Spleen (tissue), 7 donors: ENCODE data around the gene ATP2A2.

- PRO-cap, 4 experiments = no peak in any of the 4 experiments
- RAMPAGE, long total RNA, 4 experiments = no peak in any of the 4 experiments
Measured at GRCh38 chr12:109460414-109461023, 16.6 kb downstream of the KCTD10 start.

DNA sequence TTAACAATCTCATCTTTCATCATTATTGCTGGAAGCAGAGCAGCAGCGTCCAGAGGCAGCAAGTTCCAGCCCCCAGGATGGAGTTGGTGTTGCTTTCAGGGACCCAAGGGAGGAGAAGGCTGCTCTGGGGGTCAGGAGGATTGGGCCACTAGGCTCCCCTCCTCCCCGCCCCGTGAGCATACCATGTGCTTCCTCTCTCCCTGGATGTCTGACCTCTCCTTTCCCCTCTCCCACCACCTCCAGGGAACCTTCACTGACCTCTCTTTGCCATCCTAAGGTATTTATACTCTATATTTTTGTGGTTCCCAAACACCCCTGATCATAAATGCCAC is 13.3 kb downstream of the KCTD10 start:
- PRO-cap, 4 experiments = no peak in any of the 4 experiments
- RAMPAGE, long total RNA, 4 experiments = no peak in any of the 4 experiments

- PRO-cap, 4 experiments = no peak in any of the 4 experiments
- RAMPAGE, long total RNA, 4 experiments = no peak in any of the 4 experiments
Measured at GRCh38 chr12:109489161-109489563, 11.7 kb downstream of the UBE3B start.

DNA sequence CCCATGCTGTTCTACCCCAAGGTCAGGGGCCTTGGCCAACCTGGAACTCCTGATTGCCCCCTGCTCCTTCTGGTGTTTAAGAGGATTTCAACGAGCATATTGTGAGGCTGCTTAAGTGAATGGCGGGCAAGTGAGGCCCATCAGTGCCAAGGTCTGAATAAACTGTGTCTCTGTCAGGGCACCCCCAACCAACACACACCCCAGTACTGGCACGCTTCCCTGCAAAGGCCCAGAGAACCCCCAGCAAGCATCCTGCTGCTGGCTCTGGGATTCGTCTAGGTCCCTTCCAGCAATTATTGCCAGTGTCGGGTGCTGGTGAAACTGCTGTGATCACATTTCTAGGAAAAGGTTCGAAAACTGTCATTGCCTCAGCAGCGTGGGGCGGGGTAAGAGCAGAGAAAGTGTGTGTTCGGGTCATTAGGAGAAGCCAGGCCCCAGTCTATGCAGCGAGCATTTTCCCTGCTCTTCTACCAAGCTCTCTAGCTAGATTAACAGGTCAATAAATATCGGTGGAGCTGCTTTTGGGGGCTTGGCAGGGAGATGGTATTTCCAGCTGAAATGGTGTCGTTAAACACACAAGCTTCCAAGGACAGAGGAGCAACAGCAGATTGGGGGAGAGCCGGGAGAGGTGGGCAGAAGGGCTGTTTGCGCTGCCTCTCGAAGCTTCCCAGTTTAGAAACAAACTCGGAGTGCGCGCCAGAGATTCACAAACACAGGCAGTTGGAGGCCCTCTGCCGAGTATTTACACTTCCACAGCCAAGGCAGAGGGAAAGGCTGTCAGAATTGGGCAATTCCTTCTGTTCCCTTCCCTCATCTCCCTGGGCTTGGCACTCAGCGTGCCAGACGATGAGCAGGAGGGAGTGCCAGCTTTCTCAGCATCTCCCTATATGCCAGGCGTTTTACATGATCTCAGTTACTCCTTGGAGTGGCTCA is 2.6 kb downstream of the FAM222A start:
- PRO-cap, 4 experiments = no peak in any of the 4 experiments
- RAMPAGE, long total RNA, 4 experiments = no peak in any of the 4 experiments

DNA sequence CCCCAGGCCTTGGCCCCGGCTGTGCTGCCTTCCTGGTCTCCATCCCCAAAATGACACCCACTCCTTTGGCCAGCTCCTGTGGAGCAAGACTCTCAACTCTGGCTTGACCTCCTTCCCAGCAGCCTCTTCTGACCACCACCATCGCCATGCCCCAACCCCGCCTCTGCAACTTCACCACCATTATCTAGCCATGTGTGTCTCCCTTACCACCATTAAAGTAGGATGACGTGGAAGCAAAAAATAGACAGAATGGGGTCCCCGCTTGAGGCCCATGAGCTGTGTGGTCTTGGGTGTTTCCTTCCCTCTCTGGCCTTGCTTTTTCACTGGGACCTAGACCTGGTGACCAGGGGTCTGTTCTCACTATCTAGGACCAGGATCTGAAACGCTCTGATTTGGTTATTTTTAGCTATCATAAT is 30.7 kb downstream of the FAM222A start:
- PRO-cap, 4 experiments = no peak in any of the 4 experiments
- RAMPAGE, long total RNA, 4 experiments = no peak in any of the 4 experiments

- PRO-cap, 4 experiments = peak in 2 of 4 experiments; most common plus-strand start chr12:109779619 (in 1)
- RAMPAGE, long total RNA, 4 experiments = no peak in any of the 4 experiments
Measured at GRCh38 chr12:109779234-109779781, 53.9 kb downstream of the TRPV4 start.

DNA sequence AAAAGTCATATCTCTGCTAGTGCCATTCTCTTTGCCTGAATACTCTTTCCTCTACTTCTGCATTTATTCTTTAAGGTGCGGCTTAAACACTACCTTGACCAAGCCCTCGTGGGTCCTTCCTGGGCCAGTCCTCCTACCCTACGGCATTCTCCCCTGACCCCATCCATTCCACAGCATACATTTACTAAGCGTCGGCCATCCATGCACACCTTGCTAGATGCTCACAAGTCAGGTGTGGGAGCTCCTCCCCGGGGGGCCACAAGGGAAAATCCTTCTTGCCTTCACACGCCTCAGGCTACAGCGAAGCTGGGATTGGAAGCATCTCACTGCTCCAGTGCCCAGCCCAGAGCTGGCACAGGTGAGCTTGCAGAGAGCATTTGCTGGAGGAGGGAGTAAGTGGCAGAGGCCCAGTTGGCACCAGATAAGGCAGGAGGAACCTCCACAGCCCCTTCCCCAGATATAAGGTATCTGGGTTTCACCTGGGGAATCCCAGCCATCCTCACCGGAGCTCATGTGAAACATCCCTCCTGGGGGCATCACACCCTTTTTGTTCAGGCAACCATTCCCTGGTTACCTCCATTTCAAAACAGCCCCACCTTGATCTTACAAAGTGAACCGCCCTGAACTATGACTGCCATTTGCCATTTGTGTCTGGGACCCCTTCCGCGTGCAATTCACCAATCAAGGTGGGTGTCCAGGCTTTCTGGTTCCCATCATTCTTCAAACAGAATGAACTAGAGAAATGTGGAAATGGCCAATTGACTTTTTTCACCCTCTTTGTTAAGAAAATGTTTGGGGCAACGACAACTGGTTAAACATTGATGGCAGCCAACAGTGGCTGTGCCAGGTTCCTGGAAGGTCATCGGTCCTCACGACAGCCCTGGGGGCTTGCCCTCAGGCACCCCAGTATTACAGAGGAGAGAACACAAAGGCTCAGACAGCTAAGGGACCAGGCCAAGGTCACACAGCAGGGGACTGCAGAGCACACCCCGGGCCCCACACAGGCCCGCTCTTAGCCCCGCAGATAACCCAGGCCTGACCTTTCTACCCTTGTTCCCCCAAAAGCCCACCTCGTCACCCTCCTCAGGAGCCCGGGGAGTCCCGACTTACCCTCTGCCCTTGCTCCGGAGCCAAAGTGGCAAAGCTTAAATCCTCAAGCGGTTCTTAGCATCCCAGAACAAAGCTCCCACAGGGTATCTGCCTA is 1.6 kb downstream of the TRPV4 start:
- PRO-cap, 4 experiments = no peak in any of the 4 experiments
- RAMPAGE, long total RNA, 4 experiments = no peak in any of the 4 experiments

- PRO-cap, 4 experiments = no peak in any of the 4 experiments
- RAMPAGE, long total RNA, 4 experiments = no peak in any of the 4 experiments
Measured at GRCh38 chr12:109864210-109864809, 16.0 kb downstream of the GLTP start.

DNA sequence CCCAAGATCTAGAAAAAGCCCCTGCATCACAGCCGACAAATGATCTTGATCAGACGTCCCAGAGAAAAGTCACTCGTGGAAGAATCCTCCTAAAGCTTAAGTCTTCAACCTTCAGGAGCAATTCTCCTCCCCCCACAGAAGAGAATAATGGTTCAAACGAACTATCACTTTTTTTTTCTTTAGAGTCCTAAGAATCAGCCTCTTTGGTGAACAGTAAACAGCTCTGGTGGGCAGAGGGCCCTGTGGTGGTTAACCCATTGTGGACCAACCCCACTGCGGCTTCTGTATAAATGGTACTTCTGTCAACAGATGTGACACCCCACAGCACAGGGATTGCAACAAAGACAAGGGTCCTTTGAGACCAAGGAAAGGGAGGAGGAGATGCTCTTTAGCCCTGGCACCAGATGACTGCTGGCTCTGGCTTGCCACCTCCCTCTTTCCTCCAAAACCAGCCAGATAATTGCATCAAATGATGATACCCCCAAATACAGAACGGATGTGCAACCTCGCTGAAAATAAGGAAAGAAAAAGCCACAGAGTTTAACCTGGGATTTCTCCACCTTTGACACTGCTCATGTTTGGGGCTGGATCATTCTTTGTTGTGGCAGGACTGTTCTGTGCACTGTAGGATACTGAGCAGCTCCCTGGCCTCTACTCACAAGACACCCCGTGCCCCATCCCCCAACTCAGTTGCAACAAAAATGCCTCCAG is 2.4 kb downstream of the GLTP start:
- PRO-cap, 4 experiments = no peak in any of the 4 experiments
- RAMPAGE, long total RNA, 4 experiments = no peak in any of the 4 experiments

GRCh38 chr12:109879120-109879786 is 1.1 kb downstream of the GLTP start:
- PRO-cap, 4 experiments = peak in 1 of 4 experiments; most common plus-strand start chr12:109879523 (in 1)
- RAMPAGE, long total RNA, 4 experiments = no peak in any of the 4 experiments

DNA sequence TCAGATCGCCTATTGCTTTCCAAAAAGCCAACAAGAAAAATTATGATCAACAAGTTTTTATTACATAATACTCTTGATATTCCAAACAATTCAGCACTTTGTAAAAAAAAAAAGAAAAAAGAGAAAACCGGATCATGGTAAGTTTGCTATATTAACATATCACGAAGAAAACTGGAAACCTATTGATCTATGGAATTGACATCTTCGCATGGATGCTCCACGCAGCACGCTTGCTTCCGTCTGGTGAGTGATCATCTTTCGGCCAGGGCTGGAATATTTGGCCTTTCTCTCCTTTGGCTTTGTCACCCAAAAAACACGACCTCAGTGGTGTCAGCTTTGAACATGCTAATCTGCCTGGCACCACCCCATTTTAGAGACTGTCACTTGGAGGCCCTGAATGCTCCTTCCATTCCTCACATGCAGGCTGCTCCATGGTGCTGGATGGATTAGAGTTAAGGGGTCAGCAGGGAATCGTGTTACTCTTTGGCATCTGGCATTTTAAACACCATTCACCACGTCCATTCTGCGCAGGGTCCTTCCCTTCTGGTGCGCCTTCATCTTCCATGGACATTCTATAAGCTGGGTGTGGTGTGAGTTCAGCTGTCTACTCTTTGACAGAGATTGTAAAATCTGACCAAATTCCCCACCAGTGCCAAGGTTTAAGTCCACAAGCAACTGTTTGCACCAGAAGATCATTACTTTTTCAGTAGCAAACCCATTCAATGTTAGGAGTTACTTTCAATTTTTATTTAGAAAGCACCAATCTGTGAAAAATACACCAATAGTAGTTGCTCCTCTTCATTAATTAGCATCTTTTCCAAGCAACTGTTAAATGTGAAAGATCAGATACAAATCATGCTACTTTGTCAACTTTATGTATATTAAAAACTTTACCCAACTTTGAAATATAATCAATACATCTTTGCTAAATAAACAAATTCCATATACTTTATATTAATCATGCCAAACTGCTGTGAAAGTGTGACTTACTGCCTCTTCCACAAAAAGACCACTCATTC is 47.8 kb downstream of the GIT2 start:
- PRO-cap, 4 experiments = no peak in any of the 4 experiments
- RAMPAGE, long total RNA, 4 experiments = no peak in any of the 4 experiments

- PRO-cap, 4 experiments = peak in 2 of 4 experiments; most common minus-strand start chr12:110073265 (in 1)
- RAMPAGE, long total RNA, 4 experiments = no peak in any of the 4 experiments
Measured at GRCh38 chr12:110072957-110074100, 25.0 kb upstream of the C12orf76 start.

GRCh38 chr12:110079333-110080206 is 31.2 kb upstream of the C12orf76 start:
- PRO-cap, 4 experiments = peak in 4 of 4 experiments; most common plus-strand start chr12:110079741 (in 4); most common minus-strand start chr12:110079896 (in 2)
- RAMPAGE, long total RNA, 4 experiments = no peak in any of the 4 experiments

GRCh38 chr12:110102160-110102806 is 21.9 kb upstream of the IFT81 start:
- PRO-cap, 4 experiments = no peak in any of the 4 experiments
- RAMPAGE, long total RNA, 4 experiments = no peak in any of the 4 experiments

- PRO-cap, 4 experiments = no peak in any of the 4 experiments
- RAMPAGE, long total RNA, 4 experiments = no peak in any of the 4 experiments
Measured at GRCh38 chr12:110252825-110253068, 28.3 kb upstream of the ATP2A2 start.

GRCh38 chr12:110281166-110282055 is at the start of gene ATP2A2:
Gene ATP2A2 (plus strand): TSS chr12:110281247.
- PRO-cap, 4 experiments = peak in 4 of 4 experiments; most common plus-strand start chr12:110281202 (in 2); most common minus-strand start chr12:110281393 (in 1)
- RAMPAGE, long total RNA, 4 experiments = no peak in any of the 4 experiments

DNA sequence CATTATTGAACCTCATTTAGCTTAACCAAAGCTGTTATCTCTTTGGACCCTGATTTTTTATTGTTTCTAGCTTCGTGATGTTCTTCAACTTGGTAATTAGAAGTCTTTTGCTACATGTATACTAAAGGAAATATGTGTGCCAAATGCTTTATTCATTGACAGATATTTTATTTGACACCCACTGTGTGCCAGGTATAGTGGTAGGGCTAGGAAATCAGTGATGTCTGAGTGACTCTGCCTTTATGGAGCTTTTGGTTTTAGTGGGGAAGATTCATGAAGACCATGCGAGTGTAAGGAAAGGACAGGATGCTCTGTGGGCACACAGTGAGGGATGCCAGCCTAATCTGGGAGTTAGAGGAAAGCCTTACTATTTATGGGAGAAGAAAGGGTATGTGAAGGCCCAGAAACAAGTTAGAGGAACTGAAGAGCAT is 35.4 kb downstream of the ATP2A2 start:
- PRO-cap, 4 experiments = no peak in any of the 4 experiments
- RAMPAGE, long total RNA, 4 experiments = no peak in any of the 4 experiments

- PRO-cap, 4 experiments = no peak in any of the 4 experiments
- RAMPAGE, long total RNA, 4 experiments = no peak in any of the 4 experiments
Measured at GRCh38 chr12:110317696-110318490, 36.8 kb downstream of the ATP2A2 start.

DNA sequence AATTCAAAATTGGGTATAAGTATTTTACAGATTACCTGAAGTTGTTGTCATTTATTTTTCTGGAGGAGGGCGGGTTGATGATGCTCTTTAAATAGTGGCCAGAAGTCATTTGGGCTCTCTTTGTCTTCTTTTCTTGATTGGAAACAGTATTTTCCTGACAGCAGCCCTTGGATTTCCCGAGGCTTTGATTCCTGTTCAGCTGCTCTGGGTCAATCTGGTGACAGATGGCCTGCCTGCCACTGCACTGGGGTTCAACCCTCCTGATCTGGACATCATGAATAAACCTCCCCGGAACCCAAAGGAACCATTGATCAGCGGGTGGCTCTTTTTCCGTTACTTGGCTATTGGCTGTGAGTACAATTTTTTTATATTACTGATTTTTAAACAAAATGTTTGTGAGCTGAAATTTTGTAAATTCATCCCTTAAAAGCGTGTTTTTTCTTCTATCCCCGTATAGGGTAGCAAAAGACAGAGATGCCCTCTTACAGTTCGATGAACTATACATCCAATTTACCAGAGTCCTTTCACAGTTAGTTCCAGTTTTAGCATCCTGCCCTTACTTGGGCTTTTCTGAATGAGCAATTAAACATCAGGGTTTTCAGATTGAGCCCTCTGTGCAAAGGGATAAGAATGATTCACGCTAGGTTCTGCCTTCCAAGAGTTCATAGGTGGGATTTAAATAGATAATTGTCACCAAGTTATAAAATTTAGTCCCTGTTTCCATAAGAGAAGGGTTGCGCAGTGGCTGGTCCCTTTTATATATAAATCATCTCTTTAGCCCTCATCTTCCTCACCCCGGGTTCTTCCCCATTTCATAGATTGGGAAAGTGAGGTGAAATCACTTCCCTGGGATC is 60.2 kb downstream of the ANAPC7 start:
- PRO-cap, 4 experiments = no peak in any of the 4 experiments
- RAMPAGE, long total RNA, 4 experiments = no peak in any of the 4 experiments

GRCh38 chr12:110346130-110347038 is 57.1 kb downstream of the ANAPC7 start:
- PRO-cap, 4 experiments = no peak in any of the 4 experiments
- RAMPAGE, long total RNA, 4 experiments = no peak in any of the 4 experiments